REH cell (cell line): ENCODE measurements around the genes EYA3, PTAFR and TRNAU1AP.

- PRO-cap: bidirectional peak, plus-strand start at chr1:27407030, minus-strand start at chr1:27406859
Measured at GRCh38 chr1:27405950-27407154, 13.9 kb downstream of the GPR3 start.

DNA sequence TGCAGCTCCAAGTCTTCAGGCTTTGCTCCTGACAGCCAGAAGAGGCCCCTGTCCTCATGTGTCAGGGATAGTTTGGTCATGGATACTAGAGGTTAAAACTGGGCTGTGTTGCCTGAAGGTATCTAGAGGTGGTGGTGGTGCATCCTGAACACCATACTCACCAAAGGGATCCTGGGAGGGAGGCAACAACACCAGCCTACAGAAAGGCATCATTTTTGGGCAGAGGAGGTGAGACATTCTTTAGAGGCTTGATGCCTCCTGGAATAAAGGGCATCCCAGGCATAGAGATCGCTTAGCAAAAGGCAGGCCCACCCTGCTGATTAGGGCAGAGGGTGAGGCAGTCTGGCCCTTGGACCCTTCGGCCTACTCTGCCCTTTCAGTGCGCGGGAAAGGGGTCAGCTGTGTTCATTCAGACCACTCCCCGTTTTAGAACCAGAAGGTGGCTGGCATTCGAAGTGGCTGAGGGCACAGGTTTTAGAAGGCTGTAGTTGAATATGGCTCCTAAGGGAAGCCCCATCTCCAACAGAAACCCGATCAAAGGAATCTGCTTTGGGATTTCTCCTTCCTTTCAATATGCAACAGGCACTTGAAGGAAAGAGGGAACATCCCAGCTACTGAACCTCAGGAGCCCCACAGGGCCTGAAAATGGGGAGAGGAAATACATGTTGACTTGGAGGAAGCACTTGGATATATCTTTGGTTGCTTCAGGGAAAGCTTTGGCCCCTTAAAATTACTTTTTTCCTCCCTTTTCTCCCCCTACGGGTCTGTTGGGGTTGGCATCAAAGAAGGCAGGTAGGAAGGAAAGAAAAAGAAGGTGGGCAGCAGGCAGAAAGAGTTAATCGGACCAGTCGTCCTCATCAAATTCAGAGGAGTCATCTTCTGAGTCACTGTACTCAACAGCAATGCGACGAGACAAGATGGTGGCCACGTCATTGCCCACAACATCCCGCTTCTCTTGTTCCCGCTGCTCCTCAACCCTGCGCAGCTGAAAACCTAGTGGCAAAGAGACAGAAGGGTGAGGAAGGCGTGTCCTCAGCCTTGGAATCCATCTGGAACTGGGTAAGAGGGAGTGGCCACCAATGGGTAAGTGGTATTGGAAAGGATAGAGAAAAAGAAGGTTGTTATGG is 15.3 kb downstream of the GPR3 start:
- PRO-cap: no peak

DNA sequence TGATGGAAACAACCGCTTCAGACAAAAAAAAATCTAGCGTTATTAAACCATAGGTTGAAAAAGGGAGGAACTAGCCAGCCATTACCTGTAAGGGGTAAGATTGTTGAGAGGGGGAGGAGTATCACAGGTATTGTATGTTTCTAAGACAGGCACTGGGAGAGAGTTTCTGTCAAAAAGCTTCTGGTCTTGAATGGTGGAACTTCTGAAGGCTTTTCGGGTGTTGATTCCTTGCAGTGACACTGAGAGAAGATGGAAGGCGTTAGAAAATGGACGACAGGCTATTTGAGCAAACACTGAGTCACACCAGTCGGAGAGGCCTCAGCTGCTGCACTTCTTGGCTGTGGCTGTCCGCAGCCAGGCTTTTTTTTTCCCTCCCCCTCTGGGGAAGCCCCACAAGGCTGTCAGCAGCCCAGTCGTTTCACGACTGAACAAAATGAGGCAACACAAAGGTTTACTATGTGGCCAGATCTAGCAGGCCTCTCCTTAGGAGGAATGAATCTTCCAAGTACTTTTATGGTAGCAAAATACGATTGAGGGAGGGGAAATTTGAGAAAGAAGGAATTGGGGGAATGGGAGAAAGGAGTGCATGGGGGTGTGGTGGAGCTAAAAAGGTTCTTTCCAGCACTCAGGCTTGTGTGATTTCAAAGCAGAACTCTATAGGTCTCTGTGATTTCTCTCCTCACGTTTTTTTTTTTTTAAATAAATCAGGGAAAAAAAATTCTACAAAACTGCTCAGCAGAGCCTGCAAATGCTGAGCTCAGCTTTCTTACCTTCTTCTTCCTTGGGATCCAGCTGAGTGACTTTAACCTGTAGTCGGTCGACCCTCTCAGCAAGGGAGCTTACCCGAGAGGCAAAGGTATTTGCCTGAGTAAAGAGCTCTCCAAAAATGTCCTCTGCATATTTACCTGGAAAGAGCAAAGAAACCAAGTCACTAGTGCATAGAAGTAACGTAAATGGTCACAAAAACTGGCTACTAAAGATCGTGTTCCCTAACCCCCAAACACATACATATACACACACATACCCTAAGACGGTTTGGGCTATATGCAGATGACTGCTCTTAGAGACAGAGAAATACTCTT is 26.1 kb downstream of the GPR3 start:
- PRO-cap: no peak

GRCh38 chr1:27528806-27529696 is 39.1 kb upstream of the WASF2 start:
- PRO-cap: bidirectional peak, plus-strand start at chr1:27529143, minus-strand start at chr1:27529036; bidirectional peak, plus-strand start at chr1:27529310, minus-strand start at chr1:27529199

DNA sequence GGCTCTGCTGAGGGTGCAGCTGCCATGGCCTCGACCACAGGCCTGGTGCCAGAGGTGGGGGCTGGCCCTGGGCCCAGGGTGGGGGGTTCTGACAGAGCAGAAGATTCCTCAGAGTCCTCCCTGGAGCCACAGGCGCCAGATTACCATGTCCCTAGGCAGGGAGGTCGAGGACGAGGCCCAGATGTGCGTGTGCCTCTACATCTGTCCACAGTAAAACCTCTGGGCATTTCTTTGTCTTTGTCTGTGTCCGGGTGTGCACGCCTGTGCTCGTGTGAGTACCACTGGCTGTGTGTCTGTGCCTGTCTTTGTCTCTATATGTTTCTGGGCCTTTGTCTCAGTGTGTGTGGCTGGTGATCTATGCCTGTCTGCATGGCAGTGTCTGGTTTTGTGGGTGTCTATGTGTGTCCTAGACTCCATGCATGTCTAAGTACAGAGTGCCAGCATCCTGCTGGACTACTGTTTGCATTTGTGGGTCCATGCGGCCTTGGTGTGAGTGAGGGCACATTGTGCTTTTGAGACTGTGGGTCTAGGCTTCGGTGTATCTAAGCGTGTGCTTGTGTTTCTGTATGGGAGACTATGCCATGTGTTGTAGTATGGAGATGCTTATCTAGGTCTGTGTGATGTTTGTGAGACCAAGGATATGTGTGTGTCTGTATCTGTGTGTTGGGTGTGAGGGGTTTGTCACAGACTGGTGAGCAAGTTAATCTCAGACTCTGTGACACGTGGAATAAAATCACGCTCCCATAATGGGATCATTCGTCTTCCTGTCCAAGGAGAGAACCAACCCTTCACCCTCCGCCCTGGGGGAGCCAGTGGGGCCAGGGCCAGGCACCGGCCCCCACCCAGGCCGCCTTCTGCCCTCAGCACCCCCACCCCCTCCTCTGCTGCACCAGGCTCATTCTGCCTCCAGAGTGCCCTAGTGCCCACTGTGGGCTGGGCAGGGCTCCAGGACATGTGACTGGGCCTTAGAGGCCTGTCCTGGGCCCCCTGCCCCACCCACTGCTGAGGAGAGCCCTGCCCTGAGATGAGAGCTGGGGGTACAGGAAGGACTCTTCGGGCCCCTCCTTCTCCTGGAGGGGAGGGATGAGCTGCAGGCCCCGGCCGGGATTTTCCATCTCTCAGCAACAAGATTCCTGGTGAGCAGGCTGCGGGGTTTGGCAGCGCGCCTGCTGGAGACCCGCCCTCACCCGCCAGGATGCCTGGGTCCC is 14.5 kb downstream of the AHDC1 start:
- PRO-cap: no peak

DNA sequence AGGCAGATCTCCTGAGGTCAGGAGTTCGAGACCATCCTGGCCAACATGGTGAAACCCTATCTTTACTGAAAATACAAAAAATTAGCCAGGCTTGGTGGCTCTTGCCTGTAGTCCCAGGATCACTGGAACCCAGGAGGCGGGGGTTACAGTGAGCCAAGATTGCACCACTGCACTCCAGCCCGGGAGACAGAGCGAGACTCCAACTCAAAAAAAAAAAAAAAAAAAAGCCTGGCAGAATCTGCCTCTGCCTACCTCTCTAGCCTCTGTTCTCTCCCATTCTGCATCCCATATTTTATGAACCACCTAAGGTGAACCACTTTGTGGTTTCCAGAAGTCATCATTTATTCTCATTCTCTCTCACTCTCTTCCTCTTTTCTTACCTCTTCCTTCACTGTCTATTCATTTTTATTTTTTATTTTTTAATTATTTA is 12.9 kb downstream of the FGR start:
- PRO-cap: no peak

GRCh38 chr1:27879586-27880277 is 7.4 kb downstream of the THEMIS2 start:
- PRO-cap: no peak

DNA sequence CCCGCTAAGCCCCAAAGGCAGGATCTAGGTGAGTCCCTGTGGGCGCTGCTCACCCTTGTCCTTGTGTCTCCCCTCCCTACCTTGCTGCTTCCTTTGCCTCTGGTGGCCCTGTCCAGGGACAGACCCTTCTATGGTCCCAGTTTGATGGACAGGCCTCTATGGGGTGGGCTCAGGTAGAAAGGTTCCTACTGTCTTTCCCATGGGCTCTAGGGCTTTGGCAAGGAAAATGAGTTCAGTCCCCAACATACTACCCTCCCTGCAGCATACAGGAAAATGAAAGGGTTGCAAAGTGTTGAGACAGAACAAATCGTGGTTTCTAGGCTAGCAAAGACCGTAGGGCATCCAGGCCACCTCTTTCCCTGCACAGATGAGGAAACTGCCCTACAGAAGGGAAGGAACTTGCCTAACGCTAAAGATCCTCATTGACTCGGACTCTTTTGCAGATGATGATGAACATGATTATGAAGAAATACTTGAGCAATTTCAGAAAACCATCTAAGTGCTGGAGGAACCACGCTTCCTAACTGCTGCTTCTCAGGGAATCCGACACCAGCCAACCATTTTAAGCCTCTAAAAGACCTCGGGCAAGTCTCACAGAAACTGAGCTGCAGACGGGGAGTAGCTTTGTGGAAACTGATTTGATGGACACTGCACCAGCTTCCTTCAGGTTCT is 13.2 kb downstream of the THEMIS2 start:
- PRO-cap: no peak

- PRO-cap: no peak
Measured at GRCh38 chr1:27968677-27969238, 9.0 kb downstream of the XKR8 start.

DNA sequence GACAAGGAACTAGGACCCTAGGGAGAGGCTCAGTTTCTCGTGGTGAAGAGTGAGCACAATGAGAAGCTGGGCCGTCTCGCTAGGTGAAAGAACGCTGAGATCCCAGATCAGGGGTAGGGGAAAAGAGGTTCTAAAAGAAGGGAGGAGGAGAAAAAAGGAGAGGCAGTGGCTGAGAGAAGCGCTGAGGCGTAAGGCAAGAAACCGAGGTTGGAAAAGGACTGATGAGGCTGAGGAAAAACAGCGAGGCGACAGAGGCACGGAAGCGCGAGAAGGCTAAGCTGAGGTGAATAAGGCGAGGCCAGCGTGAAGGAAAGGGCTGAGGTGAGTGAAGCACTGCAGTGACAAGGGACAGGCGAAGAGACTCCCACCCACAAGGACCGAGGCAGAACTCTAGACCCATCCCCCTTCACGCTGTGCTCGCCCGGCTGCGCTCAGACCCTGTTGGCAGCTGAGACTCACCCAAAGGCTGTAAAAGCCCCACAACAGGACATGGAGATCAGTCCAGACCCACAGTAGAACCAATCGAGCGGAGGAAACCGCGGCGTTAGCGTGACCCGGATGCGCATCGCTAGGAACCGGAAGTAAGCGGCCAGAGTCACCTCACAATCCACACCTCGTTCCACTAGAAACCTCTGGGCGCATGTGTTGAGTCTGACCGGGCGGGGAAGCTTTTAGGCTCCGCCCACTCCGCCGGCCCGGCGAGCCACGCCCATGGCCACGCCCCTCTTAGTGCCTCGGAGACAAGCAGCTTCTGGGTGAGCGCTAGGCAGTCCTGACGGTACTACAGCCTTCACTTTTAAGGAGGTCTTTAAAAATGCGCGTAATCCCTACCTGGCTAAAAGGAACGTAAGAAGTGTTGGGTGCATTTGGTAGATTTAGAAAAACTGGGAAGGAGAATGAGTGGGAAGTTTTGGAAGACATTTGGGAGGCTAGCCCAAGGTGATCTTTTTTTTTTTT is at the start of gene EYA3:
Gene EYA3 (minus strand): TSS at position 546 of the 957 bp plus-strand sequence.
- PRO-cap: bidirectional peak, plus-strand start at position 737 of the sequence, minus-strand start at position 632 of the sequence

DNA sequence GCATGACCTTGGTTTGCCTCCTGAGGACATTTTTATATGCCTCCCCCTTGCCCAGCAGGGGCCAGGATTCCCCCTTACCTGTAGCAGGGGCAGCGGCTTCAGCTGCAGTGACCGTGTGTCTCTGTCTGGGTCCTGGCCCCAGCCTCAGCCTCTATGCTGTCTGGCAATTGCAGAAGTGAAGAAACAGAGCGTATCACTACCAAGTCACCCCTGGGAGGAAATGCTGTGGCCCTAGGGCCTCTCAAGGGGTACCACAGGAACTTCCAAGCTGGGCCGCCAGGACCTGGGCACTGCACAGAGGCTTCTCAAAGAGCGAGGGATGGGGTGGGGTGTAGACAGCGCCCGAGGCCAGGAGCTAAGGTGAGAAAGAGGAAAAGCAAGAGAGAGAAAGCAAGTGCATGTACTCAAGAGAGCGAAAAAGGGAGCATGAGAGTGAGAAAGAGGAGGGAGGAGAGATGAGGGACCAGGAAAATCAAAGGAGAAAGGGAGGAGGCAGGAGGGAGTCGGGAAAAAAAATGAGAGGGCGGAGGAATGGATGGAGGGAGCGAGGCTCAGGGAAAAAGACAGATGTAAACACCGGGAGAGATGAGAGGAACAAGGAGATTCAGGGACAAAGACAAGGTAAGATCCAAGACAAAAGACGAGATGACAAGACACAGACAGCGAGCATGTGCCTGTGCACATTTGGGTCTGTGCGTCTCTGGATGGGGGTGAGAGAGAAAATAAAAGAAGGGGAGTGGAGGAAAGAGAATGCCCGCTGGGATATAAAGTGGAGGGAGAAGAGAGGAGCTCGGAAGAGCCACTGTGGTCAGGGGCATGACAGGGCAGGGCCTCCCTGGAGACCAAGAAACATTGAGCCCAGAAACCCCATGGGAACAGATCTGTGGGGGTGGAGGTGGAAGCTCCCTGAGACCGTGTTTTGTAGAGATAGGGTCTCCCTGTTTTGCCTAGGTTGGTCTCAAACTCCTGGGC is at the start of gene PTAFR:
Gene PTAFR (minus strand): TSS at position 177 of the 972 bp plus-strand sequence.
- PRO-cap: unidirectional peak, plus-strand start at position 308 of the sequence

- PRO-cap: no peak
Measured at GRCh38 chr1:28244716-28245372, 8.9 kb downstream of the ATP5IF1 start.

GRCh38 chr1:28246264-28246545 is 10.3 kb downstream of the ATP5IF1 start:
- PRO-cap: no peak

- PRO-cap: no peak
Measured at GRCh38 chr1:28282174-28283218, 23.2 kb downstream of the SESN2 start.

GRCh38 chr1:28313841-28314495 is 14.9 kb upstream of the MED18 start:
- PRO-cap: no peak

DNA sequence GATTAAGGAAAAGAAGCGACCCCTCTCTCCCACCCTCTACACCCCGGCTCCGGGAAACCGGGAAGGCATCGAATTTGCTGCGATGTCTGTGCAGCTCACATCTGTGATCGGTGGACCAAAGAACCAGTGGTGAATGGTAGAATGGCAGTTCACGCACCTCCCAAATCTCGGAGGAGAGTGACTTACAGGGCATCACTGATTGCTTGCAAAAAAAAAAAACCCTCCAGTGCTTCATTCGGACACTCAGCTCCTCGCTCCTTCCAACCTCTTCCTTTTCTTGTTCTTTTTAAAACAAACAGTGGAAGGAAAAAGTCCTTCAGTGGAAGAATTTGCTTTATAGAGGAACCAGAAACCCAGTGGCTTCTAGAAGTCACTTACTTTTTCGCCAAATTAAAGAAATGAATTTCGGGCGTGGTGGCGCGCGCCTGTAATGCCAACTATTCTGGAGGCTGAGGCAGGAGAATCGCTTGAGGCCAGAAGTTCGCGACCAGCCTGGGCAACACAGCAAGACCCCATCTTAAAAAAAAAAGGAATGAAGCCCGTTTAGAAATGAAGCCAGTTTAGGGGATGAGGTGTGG is 954 bp downstream of the PHACTR4 start:
- PRO-cap: unidirectional peak, minus-strand start at position 135 of the sequence

- PRO-cap: bidirectional peak, plus-strand start at chr1:28552446, minus-strand start at chr1:28552460; bidirectional peak, plus-strand start at chr1:28552636, minus-strand start at chr1:28552664; bidirectional peak, plus-strand start at chr1:28553087, minus-strand start at chr1:28552884
Measured at GRCh38 chr1:28552308-28553375, at the start of gene TRNAU1AP. TRNAU1AP (plus strand) TSS chr1:28553085.

- PRO-cap: no peak
Measured at GRCh38 chr1:28594550-28595038, 2.5 kb downstream of the RAB42 start.

GRCh38 chr1:28733976-28734415 is 2.7 kb upstream of the YTHDF2 start:
- PRO-cap: no peak

DNA sequence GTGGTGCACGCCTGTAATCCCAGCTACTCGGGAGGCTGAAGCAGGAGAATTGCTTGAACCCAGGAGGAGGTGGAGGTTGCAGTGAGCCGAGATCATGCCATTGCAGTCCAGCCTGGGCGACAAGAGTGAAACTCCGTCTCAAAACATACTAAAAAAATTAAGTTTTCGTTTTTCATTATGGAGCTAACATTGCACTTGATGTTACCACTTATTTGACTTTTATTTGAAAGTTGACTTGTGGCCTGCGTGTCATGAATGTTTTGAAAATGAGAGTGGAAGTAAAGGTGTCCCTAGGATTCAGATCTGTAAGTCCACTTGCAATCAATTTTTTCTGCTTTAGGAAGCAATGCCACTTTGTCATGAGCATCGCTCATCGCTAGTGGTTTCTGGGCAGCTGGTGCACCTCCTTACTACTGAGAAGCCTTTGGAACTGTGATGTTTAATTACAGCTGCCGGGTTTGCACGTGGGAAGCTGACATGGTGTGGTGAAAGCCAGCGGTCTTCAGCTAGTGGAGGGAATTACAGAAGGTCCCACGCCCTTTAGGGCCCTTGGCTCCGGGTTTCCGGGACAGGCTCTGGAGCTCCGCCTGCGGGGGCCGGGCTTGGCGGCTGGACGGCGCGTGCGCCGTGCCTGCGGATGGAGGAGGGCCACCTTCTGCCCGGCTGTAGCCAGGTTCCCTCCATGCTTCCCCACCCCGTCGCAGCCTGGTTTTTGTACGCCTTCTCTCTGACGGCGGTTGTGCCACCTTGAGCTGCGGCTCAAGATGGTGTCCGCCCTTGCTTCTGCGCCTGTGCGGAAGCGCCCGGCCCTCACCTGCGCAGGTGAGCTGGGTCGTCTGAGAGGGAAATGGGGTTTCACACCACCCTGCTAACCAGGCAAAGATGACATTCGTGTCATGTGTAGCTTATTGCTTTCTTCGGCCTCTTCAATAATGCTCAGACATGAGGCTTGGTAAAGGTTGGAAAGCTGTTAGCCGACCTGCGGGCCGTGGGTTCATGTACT is 36.9 kb upstream of the OPRD1 start:
- PRO-cap: no peak